Measurements from ENCODE around the genes HDAC8, DMRTC1B, PABPC1L2A and LPAR4.

DNA sequence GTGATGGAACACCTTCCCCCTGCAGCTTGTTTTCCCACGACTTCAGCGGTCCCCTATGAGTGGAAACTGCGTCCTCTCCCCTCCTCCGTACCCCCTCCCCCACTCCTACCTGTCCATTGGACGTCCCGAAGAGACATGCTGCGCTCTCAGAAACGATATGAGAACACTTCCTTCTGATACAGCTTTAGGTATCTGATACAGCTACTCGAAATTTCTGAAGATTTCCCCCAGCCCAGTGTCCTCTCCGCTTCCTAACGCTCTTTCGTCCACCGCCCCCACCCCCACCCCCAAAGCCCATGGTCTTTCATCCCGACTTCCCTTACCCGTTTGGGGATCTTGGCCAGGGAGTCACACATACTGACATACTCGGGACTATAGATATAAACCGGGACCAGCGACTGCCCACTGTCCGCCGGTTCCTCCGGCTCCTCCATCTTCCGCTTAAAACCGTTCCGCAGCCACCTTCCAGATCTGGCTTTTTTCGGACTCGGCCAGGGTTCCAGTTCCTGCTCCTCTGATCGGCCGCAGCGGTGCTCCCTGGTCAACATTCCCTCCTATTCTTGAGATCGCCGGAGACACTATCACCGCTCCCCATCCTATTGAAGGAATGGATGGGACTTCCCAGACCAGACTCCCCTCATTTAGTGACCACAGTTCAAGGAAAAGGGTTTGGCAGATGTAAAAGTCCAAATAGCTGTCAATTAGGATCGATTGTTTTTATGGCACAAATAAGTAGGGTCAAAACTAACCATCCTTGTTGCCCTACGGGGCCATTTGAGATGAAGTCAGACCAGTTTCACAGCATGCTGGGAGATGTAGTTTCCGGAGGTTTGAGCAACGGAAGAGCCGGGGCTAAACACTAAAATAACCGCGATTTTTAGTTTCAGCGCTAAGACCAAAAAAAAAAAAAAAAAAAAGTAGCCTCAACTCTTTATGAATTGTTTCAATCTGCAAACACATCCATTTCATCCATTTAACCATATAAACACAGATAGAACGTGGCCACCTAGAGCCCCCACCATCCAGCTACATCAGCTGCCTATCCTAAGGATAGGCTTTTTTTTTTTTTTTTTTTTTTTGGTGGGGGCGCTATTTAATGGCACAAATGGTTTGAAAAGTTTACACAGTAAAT is at the start of gene HDAC8:
TSS of gene HDAC8 (minus strand) at position 516 of the 1,132 bp plus-strand sequence.
- PRO-cap, 7 experiments = peak in 7 of 7 experiments; most common plus-strand start position 547 of the sequence (in 2); most common minus-strand start position 489 of the sequence (in 4)
- RAMPAGE, long total RNA, 2 experiments = start-site peak on the minus strand in 2 of 2 experiments, centred at positions 478 to 503 of the sequence, 24 to 122 reads per replicate

DNA sequence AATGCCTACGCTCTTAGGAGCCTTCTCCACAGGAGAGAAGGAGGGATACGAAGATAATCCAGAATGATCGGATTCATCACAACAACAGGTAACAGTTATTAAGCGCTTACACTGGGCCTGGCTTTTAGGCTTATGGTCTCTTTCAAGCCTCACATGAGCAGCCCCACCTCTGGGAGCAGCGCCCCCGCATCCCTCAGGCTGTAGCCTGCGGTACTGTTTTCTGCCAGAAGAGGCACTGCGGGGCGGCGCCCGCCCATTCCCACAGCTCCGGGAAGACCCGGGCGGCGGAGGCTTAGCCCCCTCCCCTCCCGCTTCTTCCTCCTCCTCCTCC is at the start of gene DMRTC1B:
TSS of gene DMRTC1B (plus strand) at position 256 of the 331 bp plus-strand sequence.
- PRO-cap, 7 experiments = no peak in any of the 7 experiments
- RAMPAGE, long total RNA, 2 experiments = no peak in any of the 2 experiments

DNA sequence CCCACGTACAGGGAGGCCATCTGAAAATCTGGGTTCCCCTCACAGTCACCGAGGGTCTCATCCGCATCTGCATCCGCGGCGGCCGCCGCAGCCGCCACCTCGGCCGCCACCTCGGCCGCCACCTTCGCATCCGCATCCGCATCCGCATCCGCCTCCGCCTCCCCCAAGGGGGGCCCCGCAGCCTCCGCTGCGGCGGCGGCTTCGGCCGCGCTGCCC is at the start of gene PABPC1L2A:
TSS of gene PABPC1L2A (minus strand) at position 146 of the 216 bp plus-strand sequence.
- PRO-cap, 7 experiments = no peak in any of the 7 experiments
- RAMPAGE, long total RNA, 2 experiments = no peak in any of the 2 experiments

DNA sequence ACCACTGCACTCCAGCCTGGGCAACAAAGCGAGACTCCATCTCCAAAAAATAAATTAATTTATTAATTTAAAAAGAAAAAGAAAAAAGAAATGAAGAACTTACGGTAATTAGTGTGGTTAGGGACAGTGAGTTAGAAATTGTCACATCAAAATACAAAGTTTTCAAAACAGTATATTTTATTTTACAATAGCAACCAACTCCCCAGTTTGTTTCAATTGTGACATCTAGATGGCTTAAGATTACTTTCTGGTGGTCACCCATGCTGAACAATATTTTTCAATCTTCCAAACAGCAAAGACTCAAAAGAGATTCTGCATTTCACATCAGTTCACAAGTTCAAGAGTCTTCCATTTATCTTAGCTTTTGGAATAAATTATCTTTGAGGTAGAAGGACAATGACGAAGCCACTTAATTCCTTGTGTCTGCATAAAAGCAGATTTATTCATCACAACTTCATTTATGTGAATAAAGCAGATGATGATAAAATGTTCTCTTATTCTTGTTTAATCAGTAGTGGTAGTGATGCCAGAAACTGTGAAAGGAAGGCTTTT is 257.6 kb downstream of the CHIC1 start:
- PRO-cap, 7 experiments = no peak in any of the 7 experiments
- RAMPAGE, long total RNA, 2 experiments = no peak in any of the 2 experiments

DNA sequence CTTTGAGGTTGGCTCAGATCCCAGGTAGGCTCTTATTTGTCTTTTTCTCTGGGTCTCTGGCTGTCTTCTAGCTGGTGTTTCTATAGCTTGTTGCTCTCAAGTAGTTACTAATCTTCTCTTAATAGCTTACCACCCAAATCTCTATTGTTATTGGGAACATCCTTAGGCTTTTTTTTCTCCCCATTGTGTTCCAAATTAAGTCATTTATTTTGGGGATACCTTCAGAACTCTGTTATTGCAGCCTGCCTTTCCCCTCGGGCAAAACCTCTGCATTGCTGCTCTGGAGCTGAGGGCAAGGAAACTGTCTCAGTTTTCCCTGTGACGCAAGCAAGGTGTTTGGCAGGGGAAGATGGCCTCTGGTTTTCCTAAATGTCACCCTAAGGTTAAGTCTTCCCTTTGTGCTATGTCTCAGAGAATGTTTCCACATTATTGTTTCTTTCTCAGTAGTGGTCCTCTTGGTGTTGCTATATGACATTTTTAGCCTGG is 338.1 kb upstream of the ZCCHC13 start:
- PRO-cap, 7 experiments = no peak in any of the 7 experiments
- RAMPAGE, long total RNA, 2 experiments = no peak in any of the 2 experiments

GRCh38 chrX:74592246-74592496 is 22.3 kb downstream of the RLIM start:
- PRO-cap, 7 experiments = no peak in any of the 7 experiments
- RAMPAGE, long total RNA, 2 experiments = no peak in any of the 2 experiments

GRCh38 chrX:74658809-74659308 is 44.4 kb upstream of the RLIM start:
- PRO-cap, 7 experiments = no peak in any of the 7 experiments
- RAMPAGE, long total RNA, 2 experiments = no peak in any of the 2 experiments

GRCh38 chrX:75740682-75741407 is 44.2 kb downstream of the MAGEE2 start:
- PRO-cap, 7 experiments = no peak in any of the 7 experiments
- RAMPAGE, long total RNA, 2 experiments = no peak in any of the 2 experiments

DNA sequence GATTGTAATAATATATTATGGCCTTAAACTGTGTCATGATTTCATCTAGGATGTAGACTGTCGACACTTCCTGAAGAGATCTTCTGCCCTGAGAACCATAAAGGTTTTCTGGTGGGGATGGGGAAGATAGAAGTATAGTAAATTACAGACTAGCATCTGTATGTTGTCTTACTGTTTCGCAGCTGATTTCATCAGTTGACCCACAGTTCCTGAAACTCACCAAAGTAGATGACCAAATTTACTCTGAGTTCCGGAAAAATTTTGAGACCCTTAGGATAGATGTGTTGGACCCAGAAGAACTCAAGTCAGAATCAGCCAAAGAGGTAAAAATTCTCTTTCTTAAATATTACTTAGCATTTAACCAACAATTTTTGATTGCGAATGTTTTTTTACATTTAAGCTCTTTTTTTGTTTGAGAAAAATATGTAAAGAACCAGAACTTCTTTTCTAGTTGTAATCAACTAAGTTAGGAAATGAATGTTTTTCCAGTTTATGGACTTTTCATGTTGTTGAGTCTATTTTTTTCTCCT is 2.5 kb downstream of the PBDC1 start:
- PRO-cap, 7 experiments = no peak in any of the 7 experiments
- RAMPAGE, long total RNA, 2 experiments = no peak in any of the 2 experiments

- PRO-cap, 7 experiments = no peak in any of the 7 experiments
- RAMPAGE, long total RNA, 2 experiments = no peak in any of the 2 experiments
These were observed 110.0 kb downstream of the ATRX start for GRCh38 chrX:77675822-77676553.

- PRO-cap, 7 experiments = peak in 4 of 7 experiments; most common plus-strand start chrX:78105057 (in 3); most common minus-strand start chrX:78104864 (in 2)
- RAMPAGE, long total RNA, 2 experiments = no peak in any of the 2 experiments
These were observed 763 bp downstream of the PGK1 start for GRCh38 chrX:78104532-78105490.

GRCh38 chrX:78107309-78107787 is 3.3 kb downstream of the PGK1 start:
- PRO-cap, 7 experiments = no peak in any of the 7 experiments
- RAMPAGE, long total RNA, 2 experiments = no peak in any of the 2 experiments

DNA sequence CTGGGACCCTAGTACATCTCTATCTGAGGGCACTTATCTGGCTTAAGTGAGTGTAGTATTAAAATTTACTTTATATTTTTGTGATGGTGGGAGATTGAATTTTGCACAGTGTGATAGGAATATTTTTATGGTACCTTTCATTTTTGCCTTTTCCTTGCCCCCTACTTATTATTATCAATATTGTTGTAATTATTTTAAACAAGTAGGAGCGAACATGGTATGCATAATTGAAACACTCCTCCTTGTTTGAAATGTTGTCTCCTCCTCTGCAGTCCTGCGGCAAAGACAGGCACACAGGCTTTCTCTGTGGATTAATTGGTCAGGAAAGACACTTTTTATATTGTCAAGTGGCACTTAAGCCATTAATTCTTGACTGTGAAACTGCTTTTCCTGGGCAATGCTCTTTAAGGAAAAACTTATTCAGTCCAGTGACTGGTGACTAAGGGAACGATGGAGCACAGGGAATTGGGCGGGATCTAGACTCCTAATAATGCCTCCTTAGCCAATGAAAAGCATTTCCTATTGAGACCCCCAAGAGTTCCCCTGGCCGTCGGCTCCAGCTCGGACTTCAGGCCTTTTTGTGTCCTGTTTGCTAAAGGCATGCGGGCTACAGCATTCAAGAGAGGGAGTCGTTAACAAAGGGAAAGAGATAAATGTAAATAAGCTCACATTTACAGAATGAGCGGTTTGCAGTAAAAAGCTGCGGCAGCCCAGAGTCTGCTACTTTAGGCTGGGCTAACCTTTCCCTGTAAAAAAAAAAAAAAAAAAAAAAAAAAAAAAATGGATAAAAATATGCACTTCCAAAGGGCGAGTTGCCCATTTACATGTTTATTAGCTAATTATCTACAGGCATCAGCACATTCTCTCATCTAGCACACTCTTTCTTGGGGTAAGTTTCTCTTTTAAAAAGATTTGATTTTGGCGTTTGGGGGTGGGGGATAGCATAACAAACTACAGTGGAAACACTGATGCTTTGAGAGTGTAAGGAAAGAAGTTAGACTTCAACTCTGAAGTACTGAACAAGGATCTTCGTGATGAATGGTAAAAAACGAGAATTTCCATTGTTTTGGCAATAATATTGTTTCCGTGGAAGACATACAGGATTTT is at the start of gene LPAR4:
TSS of gene LPAR4 (plus strand) at position 575 of the 1,107 bp plus-strand sequence.
- PRO-cap, 7 experiments = peak in 2 of 7 experiments; most common plus-strand start position 525 of the sequence (in 2); most common minus-strand start position 566 of the sequence (in 1)
- RAMPAGE, long total RNA, 2 experiments = start-site peak on the plus strand in 1 of 2 experiments, centred at position 565 of the sequence, 27 reads per replicate

DNA sequence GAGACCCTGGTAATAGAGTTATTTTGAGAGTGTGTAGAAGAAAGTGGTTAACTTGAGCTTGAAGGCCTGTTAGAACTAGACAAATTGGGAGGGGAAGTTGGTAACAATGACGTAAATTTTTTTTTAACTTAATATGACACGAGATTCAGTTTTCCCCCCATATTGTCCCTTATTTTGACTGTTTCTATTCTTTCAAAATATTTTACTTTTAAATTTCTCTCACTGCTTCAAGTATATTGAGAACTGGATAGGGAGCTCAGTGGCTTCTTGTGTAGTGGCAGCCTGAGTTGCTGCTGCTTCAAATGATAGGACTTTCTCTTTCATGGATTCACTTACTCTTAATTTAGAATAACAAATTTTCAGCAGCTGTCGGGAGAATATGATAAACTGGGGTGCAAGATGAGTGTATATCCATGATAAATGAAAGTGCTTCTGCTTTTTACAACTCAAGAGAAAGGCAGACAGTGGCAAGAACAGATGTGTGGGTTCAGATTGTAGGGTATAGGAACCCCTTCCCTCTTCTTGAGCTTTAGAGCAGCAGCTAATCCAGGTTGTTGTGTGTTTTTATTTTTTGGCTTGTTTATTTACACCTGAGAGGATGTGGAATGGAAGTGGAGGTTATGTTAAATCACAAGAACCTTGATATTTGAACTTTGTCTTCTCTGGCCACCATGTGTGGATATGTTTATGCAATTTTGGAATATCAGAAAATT is 981 bp downstream of the SH3BGRL start:
- PRO-cap, 7 experiments = no peak in any of the 7 experiments
- RAMPAGE, long total RNA, 2 experiments = no peak in any of the 2 experiments

DNA sequence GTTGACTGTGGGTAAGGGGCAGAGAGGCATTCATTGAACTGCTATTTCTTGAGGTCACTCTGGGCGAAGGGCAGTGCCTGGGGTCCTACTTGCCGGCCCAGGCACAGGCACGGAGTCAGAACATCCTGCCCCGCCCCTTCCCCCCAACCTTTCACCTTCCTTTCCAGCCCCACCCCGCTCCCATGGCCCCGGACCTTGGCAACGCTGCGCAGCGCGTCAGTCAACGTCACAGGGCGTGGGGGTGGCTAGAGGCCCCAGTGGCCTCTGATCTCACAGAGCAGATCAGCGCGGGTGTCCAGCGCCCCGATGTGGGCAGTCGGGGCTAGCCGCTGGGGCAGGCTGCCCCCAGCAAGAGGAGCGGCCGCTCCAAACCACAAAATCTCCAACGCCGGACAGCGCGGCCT is 69.8 kb upstream of the APOOL start:
- PRO-cap, 7 experiments = no peak in any of the 7 experiments
- RAMPAGE, long total RNA, 2 experiments = no peak in any of the 2 experiments

DNA sequence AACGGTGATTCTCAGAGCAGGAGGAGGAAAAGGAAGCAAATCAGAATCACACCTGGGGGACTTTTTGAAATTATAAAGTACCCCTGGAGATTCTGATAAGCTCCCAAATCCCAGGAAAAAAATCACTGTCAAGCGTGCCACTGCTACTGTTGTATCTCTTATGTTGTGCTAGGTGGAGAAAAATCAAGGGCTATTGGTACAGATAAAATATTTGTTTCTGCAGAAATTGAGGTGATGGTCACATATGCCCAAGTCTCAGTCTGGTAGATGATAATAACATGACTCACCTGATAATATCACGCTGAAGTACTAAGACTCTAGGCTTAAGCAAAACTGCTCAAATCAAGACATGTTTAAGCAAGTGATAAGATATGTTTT is 143.8 kb downstream of the CHM start:
- PRO-cap, 7 experiments = no peak in any of the 7 experiments
- RAMPAGE, long total RNA, 2 experiments = no peak in any of the 2 experiments

DNA sequence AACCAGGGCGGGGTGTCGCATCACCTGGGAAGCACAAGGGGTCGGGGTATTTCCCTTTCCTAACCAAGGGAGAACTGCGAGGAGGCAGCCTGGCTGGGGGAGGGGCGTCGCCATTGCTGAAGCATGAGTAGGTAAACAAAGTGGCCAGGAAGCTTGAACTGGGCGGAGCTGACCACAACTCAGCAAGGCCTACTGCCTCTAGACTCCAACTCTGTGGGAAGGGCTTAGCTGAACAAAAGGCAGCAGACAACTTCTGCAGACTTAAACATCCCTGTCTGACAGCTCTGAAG is 44.8 kb downstream of the CHM start:
- PRO-cap, 7 experiments = no peak in any of the 7 experiments
- RAMPAGE, long total RNA, 2 experiments = no peak in any of the 2 experiments

DNA sequence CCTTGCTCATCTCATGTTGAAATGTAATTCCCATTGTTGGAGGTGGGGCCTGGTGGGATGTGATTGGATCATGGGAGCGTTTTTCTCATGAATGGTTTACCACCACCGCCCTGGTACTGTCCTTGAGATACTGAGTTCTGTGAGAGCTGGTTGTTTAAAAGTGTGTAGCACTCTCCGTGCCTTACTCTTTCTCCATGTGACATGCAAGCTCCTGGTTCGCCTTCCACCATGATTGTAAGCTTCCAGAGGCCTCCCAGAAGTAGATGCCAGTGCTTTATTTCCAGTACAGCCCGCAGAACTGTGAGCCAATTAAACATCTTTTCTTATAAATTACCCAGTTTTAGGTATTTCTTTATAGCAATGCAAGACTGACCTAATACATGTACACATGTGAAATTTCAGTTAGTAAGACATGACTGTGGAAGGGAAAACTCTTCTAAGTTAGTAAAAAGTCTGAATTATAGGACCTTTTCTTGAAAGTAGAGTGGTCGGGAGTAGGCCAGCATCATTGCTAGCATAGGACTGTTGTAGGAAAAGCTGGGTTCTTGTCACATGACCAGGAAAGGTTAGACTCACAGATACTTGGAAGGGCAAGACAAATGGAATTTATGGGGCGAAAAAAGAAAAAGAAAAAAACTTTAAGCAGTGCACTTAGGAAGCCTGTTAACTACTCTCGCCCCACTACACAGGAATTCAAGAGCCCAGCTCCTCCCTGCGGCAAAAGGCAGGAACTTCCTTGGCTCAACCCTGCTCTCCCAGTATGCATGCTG is 40.5 kb upstream of the RPA4 start:
- PRO-cap, 7 experiments = no peak in any of the 7 experiments
- RAMPAGE, long total RNA, 2 experiments = no peak in any of the 2 experiments

DNA sequence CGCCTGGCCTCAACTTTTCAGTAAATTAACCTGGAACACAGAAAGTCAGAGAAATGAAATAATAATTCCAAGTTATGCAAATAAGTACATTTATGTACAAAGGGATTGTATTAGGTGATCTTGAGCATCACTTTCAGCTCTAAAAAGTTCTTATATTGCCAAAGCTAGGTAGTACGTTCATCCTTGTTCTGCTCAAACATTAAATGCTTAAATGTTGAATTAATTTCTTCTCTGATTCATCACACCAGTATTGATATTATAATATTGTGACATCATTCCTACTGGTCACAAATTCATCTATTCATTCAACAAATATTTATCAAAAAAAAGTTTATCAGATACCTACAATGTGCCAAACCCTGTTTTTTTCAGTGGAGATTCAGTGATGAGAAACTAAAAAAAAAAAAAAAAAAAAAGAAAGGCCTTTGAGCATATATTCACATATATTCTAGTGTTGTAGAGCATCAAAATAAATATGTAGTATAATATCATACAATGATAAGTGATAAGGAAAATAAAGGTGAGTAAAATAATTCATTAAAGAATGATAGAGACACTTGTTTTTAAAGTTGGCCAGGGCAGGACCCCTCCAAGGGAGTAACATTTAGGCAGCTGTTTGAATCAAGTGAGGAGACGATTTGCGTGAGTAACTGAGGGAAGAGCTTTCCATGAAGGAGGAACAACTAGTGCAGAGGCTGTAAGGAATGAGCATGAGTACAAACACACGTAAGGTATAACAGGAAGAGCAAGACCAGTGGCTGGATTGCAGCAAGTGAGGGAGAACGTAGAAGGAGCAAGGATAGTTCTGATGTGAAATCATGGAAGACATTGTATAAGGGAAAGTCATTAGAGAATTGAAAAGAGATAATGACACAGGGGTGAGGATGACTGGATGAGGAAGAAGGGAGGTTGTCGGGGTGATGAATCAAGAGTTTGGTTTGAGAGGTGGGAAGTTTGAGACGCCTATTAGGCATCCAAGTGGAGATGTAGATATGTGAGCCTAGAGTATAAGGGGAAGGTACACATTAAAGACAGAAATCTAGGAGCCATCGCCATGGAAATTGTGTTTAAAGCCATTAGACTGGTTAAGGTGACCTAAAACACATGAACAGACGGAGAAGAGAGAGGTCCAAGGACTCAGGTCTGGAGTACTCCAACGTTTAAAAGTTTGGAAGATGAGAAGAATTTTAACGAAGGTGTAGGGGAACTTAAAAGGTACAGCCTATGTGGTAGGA is 378.4 kb downstream of the RPA4 start:
- PRO-cap, 7 experiments = no peak in any of the 7 experiments
- RAMPAGE, long total RNA, 2 experiments = no peak in any of the 2 experiments

DNA sequence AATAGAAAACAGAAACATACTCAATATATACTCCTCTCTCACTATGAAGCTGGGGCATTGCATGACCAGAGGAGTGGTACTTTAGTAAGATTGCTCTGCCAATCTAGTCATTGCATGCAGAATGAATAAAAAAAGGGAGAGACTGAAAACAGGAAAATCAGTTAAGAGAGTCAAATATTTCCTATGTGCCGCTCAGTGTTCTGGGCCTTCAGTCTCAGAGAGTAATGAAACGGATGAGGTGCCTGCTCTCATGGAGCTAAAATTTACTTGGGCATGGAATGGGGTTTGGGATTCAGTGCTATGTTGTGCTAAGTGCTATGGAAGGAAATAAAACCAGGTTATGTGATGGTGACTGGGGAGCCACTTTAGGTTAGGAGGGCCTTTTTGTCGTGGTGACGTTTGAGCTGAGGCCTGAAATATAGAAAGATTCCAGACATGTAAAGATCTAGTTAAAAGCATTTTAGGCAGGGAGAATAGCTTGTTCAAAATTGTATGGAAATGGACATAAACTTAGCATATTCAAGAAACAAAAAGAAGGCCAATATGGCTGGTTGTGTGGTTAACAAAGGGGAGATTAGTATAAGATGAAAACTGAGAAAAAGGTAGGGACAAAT is 381.6 kb downstream of the RPA4 start:
- PRO-cap, 7 experiments = no peak in any of the 7 experiments
- RAMPAGE, long total RNA, 2 experiments = no peak in any of the 2 experiments

Data from ovary (tissue), 7 donors.